Cardiac atrium fibroblast (primary cell): ENCODE data around the genes CLIC5, ENPP4 and ADGRF1.

- RAMPAGE, long total RNA = no peak
Observed at GRCh38 chr6:45310242-45311158, 17.6 kb upstream of the RUNX2 start.

- RAMPAGE, long total RNA = no peak
Observed at GRCh38 chr6:45431554-45432104, 53.9 kb upstream of the SUPT3H start.

DNA sequence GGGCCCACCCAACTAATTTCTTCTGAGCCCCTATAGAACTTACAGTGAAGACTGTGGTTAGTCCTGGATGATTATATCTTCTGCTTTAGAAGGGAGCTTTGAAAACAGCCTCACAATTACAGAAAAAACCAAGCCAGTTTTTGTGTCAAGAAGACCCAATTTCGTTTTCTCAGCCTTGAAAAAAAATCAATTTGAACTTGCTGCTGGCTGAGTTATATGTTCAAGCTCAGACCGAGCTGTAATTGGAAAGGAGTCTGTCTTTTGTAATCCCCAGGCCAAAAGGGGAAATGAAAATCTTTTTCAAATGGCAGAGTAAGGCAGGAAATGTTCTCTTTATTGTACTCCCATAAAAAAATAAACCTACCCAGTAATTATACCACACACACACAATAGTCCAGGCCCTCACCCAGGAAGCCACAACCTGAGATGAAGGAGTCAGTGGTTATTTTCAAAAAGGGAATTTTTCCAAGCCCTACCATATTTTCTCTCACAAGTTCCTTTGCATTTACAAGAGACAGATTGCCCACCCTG lies 45.4 kb downstream of the CLIC5 start:
- RAMPAGE, long total RNA = no peak

- RAMPAGE, long total RNA = no peak
Observed at GRCh38 chr6:45997700-45998484, 17.8 kb downstream of the CLIC5 start.

GRCh38 chr6:46014349-46014972 lies 1.2 kb downstream of the CLIC5 start:
- RAMPAGE, long total RNA = no peak

DNA sequence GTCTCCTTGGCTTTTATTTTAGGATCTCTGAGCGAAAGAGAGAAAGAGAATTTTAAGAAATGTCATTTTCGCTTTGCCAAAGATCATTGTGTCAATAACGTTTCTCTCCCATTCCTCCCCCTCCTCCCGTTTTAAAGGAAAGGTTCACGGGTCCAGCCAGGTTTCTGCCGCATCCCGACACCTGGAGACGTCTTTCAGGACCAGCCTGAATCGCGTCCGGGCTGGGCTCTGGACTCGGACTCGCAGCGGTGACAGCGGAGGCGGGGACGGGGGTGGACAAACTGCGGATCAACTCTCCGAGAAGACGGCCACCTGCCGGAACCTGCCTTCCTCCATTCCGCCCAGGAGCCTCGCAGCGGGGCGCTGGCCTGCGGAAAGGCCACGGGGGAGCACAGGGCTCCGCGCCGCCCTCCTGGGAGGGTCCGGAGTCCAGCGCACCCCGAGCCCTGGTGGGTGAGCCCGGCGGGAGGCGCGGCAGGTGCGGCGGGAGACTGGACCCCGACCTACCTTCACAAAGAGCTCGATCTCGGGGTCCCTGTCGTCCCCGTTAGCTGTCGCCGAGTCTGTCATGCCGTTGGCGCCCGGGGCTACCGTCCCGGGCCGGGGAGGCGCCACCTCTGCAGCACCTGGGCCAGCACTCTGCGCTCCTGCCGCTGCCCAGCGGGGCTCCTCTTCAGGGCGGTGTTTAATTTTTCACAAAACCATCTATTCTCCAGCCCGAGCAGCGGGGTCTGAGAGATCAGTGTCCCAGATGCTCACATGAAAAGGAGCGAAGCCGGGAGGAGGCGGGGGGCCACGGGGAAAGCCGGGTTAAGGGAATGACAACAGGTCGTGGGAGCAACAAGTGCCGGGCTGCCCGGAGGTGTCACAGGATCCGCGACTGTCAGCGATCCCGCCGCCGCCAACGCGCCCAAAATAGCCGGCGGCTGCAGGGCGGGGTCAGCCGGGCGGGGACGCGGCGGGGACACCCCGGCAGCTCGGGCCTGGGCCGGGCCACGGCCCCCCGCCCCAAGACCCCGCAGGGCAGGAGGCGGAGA lies at the start of gene CLIC5:
CLIC5 (minus strand) TSS at position 888 of the 1,037 bp plus-strand sequence.
- RAMPAGE, long total RNA = no peak

DNA sequence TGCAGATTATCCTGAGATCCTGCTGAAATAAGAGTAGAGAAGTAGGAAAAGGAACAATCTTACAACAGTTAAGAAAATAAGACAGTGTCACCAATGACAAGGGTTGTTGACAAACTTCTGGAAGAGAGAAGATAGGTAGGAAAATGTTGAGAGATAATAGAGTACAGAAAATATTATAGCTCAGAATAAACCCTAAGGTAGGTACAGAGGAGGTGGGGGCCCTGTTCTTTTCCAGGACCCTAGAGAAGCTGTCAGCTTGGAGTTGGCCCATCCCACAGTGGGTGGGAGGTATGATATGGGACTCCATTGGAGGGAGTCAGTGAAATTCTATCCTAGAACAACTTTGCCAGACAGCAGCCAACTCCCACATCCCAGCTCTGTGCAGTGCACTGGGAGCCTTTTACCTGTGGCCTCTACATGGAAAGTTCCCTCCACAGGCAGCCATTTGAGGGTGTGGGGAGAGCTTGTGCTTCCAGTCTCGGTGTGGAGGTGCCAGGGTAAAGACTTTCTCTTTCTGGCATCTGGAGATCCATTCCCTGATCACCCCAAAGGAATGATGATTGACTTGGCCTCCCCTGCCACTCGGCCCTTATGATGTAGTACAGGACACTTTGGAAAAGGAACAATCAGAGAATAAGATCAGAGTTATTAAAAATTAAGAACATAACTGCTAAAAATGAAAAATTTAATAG lies 36.8 kb upstream of the CLIC5 start:
- RAMPAGE, long total RNA = no peak

- RAMPAGE, long total RNA = no peak
Observed at GRCh38 chr6:46129695-46130546, at the start of gene ENPP4. Gene ENPP4, plus strand, starts transcription at chr6:46129989.

DNA sequence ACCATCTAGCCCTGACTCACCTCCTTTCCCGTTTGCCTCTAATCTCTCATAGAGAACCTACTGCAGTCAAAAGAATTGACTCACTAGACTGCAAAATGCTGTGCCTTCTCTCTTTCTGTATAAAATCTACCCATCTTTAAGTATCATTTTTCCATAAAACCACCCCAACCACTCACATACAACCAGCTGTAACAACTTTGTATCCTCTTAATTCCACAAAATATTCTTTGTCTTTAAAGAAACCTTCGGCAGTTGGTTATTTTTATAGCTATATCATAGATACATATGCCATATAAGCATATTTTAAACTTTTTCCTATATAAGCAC lies 152.7 kb upstream of the ENPP5 start:
- RAMPAGE, long total RNA = no peak

DNA sequence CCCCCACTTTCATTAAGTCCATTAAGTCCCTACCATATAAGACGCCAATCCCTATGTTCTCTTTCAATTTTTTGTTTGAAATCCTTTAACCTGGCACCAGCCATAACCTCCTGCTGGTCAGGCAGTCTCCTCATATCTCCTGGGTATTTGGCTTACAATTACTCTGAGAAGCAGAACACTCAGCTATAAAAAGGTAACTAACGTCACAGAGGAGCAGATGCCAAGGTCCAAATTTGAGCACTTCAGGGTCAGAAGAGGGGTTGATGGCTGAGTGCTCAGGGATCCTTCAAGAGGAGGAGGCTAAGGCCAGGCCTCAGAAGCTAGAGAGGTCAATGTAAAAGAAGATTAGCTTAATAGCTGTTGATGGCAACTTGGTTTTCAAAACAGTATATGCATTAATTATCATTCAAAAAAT lies 22.3 kb upstream of the RCAN2 start:
- RAMPAGE, long total RNA = no peak

GRCh38 chr6:46648828-46649279 lies 3.8 kb downstream of the CYP39A1 start:
- RAMPAGE, long total RNA = no peak

DNA sequence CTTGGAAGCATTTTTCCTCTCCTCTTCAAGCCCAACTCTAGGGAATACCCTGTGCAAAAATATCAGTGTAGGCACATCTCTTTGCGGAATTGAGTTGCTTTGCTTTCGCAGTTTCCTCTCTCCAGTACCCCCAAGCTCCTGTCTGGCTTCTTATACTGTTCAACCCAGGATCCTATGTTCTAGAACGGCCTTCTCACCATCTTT lies 38.9 kb downstream of the MEP1A start:
- RAMPAGE, long total RNA = no peak

DNA sequence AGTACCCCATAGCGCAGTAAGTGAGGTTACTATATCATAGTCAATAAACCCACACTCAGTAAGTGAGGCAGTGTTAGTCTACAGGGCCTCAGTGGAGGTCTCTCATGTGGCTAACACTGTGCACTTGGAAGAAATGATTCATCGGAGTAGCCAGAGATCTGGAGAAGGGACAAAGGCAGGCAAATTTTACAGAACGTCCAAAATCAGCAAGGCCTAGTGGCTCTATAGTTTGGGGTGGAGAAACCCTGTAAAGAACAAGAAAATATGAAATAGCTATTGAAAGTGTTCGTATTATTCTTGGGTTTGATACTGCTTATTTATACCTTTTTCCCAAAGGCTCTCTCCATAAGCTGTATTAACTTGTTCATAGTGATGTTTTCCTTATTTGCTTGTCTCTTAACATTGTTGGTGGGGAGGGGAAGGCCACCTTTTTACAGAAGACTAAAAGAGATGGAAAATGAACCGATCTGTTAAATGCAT lies 2.1 kb downstream of the ADGRF5 start:
- RAMPAGE, long total RNA = no peak

- RAMPAGE, long total RNA = no peak
Observed at GRCh38 chr6:46952273-46952542, 30.5 kb upstream of the ADGRF5 start.

DNA sequence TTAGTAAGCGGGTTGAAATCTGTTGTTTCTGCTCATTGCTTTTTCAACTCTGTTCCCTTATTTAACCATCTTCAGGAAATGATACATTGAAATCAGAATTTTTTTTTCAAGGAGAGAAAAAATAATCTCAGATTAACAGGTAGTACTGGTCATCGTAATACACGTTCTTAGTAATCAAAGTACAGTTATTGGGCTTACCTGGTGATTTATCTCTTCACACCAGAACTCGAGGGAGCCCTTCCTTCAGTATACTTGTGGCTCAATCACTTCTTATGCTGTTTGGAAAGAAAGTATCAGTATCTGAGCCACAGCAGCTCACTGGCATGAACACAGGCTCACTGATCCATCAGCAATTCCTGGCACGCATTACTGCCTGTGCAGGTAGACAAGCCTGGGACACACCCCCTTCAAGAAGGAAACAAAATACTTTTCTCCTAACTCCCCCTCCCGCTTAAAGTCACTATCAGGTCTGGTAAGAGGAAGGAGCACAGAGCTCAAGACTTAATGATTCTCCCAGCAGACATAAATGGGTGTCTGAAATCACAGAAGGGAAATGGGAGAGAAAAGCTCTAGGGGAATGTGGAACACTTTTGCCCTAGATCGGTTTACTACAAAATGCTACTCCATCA lies at the start of gene ADGRF1:
ADGRF1 (minus strand) TSS at position 340 of the 629 bp plus-strand sequence.
- RAMPAGE, long total RNA = no peak

DNA sequence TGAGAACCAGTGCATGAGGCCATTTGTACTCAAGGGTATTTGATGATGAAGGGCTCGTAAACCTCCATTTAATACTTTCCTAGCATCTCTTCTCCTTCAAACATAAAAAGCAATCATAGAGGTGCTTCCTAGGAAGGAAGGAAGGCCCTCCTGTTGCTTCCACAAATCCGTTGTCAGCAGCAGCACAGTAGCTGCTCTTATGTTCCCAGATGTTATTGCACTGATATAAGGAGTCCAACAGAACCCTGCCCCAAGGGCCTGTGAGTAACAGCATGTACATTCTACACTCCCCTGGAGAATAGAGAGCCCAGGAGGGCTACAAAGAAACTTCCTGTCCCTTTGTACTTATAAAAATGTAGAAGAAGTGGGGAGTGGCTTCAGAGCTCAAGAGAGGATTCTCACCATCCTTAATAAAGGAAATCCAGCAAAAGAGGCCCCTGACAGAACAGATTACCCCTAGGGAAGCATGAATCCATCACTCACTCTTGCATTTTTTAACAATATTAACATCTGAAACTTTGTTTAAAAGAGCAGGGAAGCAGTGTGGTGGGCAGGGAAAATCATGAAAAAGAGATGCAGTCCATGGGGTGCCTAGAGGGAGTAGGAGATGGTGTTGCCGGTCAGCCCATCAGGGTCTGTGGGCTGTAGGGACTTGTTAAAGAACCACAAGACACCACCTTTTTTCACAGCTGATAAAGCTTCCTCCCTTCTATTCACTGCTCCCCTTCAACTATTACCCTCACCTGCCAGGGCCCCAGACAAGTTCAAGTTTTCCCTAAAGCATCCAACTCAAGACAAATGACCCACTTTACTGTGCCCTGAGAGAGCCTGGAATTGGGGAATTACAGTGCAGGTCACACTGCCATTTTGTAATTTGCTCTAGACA lies 104.5 kb upstream of the ADGRF1 start:
- RAMPAGE, long total RNA = no peak

DNA sequence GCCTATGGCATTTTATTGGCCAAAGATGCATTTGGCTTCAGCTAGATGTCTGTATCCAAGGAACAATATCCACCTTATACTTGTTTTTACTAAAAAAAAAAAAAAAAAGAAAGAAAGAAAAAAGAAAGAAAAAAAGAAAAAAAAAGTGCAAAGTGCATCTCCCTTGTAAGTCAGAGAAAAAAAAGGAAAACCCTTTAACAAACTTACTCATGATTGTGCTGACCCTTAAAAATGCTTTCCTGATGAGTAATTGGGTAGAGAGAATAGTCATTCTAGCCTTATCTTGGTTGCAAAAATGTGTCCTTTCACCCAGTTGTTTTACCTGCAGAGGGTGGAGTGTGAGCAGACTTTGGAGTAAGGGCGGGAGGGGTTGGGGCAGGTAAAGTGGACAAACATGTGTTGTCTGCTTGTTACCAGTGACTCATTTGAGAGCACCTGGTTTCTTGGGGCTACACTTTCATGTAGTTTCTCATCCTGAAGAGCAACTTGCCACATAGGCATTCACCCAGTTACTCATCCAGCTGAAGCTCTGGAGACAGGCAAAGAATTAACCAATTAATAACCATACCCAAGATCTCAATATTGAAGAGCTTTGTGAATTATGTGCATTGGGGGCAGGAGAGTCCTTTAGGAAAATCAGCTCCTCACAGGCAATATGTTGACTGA lies 121.2 kb downstream of the TNFRSF21 start:
- RAMPAGE, long total RNA = no peak

DNA sequence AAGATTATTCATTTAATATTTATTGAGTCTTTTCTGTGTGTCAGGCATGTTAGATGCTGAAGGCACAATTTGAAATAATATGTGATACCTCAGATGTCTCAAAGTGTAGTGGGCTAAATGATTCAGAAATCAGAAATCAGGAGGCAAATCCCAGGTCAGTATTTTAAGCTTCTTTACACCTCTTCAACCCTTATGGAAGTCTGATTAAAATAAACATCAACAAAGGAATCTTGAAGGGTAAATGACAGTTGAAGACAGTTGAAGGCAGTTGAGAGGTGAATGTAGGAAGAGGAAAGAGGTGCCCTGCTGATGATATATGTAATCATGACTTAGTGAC lies 4.9 kb downstream of the OPN5 start:
- RAMPAGE, long total RNA = no peak

GRCh38 chr6:49325994-49326752 lies 136.9 kb downstream of the MMUT start:
- RAMPAGE, long total RNA = no peak

GRCh38 chr6:49440019-49440464 lies 23.0 kb downstream of the MMUT start:
- RAMPAGE, long total RNA = no peak